Kidney epithelial cell (primary cell): ENCODE results near the genes APBB3, PCDHB2, PCDHB7, PCDHB14, PCDHB15 and PCDHGA8.

GRCh38 chr5:140480445-140481238 is 66.8 kb upstream of the EIF4EBP3 start:
- RAMPAGE, long total RNA, result no peak
- RRBS, result no CpG with 5 or more reads among the region's 3 CpGs

GRCh38 chr5:140528825-140529904 is 18.3 kb upstream of the EIF4EBP3 start:
- RAMPAGE, long total RNA, result no peak
- RRBS, result no CpG with 5 or more reads among the region's 8 CpGs

- RAMPAGE, long total RNA, result no peak
- RRBS, result no CpG with 5 or more reads among the region's 13 CpGs
Measured at GRCh38 chr5:140545951-140547363, 1.0 kb upstream of the EIF4EBP3 start.

- RAMPAGE, long total RNA, result no peak
- RRBS, result no CpG with 5 or more reads among the region's 8 CpGs
Measured at GRCh38 chr5:140550566-140551498, 3.4 kb downstream of the EIF4EBP3 start.

GRCh38 chr5:140556384-140556924 is 819 bp downstream of the SRA1 start:
- RAMPAGE, long total RNA, result no peak
- RRBS, result no CpG with 5 or more reads among the region's 6 CpGs

- RAMPAGE, long total RNA, result start-site peak on the plus strand at chr5:140564825-140564837, 354 and 471 reads in 2 replicates
- RRBS, result under 1% methylated on average over 11 of the region's 73 CpGs
Measured at GRCh38 chr5:140564142-140564921, at the start of gene APBB3. TSS of gene APBB3 (minus strand) at chr5:140564598.

DNA sequence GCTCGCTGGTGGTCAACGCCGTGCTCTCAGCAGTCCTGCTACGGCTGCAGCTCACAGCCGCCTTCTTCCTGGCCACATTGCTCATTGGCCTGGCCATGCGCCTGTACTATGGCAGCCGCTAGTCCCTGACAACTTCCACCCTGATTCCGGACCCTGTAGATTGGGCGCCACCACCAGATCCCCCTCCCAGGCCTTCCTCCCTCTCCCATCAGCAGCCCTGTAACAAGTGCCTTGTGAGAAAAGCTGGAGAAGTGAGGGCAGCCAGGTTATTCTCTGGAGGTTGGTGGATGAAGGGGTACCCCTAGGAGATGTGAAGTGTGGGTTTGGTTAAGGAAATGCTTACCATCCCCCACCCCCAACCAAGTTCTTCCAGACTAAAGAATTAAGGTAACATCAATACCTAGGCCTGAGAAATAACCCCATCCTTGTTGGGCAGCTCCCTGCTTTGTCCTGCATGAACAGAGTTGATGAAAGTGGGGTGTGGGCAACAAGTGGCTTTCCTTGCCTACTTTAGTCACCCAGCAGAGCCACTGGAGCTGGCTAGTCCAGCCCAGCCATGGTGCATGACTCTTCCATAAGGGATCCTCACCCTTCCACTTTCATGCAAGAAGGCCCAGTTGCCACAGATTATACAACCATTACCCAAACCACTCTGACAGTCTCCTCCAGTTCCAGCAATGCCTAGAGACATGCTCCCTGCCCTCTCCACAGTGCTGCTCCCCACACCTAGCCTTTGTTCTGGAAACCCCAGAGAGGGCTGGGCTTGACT is 3.6 kb downstream of the SLC35A4 start:
- RAMPAGE, long total RNA, result no peak
- RRBS, result no CpG with 5 or more reads among the region's 9 CpGs

DNA sequence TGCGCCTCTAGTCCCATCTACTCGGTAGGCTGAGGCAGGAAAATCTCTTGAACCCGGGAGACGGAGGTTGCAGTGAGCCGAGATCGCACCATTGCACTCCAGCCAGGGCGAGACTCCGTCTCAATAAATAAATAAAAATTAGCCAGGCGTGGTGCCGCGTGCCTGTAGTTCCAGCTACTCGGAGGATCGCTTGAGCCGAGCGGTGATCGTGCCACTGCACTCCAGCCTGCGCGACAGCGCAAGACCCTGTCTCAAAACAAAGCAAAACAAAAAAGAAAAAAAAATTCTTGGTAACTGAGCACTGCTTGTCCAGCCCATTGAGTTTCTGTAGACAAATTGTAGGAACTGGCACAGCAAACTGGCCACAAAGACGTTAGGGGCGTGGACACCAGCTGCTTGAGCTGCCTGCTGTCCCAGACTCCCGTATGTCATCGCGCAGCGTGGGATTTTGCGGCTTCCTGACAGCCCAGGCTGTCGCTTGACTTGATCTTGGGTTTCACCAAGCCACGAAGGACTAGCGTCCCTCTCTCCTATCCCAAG is 608 bp upstream of the WDR55 start:
- RAMPAGE, long total RNA, result no peak
- RRBS, result no CpG with 5 or more reads among the region's 29 CpGs

DNA sequence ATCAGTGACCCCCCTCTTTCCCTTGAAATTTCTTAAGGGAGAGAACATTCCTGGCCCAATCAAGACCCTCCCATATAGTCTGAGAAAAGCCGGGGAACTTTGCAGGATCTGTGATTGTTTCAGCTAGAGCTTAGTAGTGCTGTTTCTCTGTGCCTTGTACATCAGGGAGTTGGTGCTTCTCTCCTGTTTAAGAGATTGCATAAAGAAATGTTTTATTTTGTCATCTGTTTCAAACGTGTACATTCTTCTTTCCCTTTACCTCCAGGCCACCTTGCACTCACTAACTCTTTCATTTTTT is 950 bp downstream of the ZMAT2 start:
- RAMPAGE, long total RNA, result no peak
- RRBS, result no CpG with 5 or more reads among the region's 2 CpGs

DNA sequence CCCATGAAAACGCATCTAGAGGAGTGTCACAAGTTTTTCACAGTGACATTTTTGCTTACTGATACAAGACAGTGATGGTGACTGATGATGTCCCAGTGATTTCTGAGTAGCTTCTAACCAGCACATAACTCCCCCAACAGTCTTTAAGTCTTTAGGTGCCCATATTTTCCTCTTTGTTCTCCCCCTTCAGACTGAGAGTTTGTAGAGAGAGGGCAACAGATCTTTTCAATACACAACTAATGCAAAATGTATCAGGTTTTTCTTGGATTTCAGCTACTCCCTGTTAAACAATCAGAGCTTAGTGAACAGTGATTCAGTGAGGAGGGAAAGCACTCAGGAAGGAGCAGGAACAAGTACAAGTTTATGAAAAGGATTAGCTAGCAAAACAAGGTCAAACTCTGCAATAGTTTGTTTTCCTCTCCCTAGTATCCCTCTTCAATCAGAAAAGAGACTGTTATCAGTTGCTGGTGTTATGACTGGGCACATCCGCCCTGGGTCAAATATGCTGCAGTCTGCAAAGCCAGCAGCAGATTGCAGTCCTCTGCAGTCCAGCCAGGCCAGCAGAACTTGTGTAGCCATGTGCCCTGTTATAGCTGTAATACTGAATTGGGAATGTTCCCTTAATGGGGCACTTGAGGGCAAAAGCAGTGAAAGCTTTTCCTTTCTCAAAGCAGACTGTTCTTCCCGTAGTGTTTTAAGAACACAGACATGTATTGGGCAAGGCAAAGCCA is 11.9 kb downstream of the PCDHAC2 start:
- RAMPAGE, long total RNA, result no peak
- RRBS, result no CpG with 5 or more reads among the region's 3 CpGs

DNA sequence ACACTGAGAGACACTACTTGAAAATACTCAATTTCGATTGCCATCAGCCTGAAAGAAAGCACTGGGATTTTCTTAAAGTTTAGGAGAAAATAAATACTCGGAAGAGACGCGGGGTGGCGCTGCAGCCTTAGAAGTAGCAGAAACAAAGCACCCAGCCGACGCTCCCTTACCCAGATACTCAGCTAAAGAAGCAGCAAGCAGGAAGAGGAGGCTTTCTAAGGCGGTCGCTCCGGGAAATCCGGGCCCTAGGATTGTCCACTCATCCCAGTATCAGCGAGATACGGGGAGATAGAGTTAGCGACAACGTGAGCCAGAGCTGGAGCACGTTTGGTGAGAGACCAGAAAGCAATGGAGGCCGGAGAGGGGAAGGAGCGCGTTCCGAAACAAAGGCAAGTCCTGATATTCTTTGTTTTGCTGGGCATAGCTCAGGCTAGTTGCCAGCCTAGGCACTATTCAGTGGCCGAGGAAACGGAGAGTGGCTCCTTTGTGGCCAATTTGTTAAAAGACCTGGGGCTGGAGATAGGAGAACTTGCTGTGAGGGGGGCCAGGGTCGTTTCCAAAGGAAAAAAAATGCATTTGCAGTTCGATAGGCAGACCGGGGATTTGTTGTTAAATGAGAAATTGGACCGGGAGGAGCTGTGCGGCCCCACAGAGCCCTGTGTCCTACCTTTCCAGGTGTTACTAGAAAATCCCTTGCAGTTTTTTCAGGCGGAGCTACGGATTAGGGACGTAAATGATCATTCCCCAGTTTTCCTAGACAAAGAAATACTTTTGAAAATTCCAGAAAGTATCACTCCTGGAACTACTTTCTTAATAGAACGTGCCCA is at the start of gene PCDHB2:
Gene PCDHB2 (plus strand): TSS at position 173 of the 827 bp plus-strand sequence.
- RAMPAGE, long total RNA, result start-site peak on the plus strand centred at position 189 of the sequence, 63 bp wide, 23 and 61 reads in 2 replicates
- RRBS, result no CpG with 5 or more reads among the region's 31 CpGs

- RAMPAGE, long total RNA, result start-site peak on the plus strand at chr5:141172602-141172686, 12 and 25 reads in 2 replicates
- RRBS, result no CpG with 5 or more reads among the region's 16 CpGs
Measured at GRCh38 chr5:141172329-141172958, at the start of gene PCDHB7. TSS of gene PCDHB7 (plus strand) at chr5:141172644.

- RAMPAGE, long total RNA, result no peak
- RRBS, result no CpG with 5 or more reads among the region's 15 CpGs
Measured at GRCh38 chr5:141223067-141223749, at the start of gene PCDHB14. TSS of gene PCDHB14 (plus strand) at chr5:141223343.

DNA sequence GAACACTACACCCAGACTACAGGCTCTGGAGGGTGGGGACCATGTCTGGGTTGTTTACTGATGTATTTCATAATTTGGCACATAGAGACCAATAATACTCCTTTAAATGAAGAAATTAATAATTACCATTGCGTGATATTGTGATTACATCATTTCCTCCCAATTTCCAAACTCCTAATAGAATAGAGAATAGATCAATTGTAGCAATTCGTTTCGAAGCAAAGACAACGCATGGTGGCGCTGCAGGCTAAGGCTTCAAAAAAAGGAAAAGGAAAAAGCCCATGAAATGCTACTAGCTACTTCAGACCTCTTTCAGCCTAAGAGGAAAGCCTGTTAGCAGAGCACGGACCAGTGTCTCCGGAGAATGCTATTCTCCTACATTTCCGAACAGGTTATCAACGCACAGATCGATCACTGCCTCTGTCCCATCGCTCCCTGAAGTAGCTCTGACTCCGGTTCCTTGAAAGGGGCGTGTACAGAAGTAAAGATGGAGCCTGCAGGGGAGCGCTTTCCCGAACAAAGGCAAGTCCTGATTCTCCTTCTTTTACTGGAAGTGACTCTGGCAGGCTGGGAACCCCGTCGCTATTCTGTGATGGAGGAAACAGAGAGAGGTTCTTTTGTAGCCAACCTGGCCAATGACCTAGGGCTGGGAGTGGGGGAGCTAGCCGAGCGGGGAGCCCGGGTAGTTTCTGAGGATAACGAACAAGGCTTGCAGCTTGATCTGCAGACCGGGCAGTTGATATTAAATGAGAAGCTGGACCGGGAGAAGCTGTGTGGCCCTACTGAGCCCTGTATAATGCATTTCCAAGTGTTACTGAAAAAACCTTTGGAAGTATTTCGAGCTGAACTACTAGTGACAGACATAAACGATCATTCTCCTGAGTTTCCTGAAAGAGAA is at the start of gene PCDHB15:
Gene PCDHB15 (plus strand): TSS at position 304 of the 898 bp plus-strand sequence.
- RAMPAGE, long total RNA, result start-site peak on the plus strand centred at position 296 of the sequence, 89 bp wide, 12 and 10 reads in 2 replicates
- RRBS, result 18% methylated on average over 7 of the region's 25 CpGs

- RAMPAGE, long total RNA, result no peak
Measured at GRCh38 chr5:141250796-141251197, 5.6 kb downstream of the PCDHB15 start.

DNA sequence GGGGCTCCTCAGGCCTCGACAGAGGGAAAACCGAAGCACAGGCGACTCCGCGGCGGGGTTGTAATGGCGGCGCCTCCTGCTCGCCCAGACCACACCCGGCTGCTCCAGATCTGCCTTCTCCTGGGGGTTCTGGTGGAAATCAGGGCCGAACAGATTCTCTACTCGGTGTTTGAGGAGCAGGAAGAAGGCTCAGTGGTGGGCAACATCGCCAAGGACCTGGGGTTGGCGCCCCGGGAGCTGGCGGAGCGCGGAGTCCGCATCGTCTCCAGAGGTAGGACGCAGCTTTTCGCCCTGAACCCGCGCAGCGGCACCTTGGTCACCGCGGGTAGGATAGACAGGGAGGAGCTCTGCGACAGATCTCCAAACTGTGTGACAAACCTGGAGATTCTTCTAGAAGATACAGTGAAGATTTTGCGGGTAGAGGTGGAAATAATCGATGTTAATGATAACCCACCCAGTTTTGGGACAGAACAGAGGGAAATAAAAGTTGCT is 363 bp downstream of the PCDHGA4 start:
- RAMPAGE, long total RNA, result no peak
- RRBS, result no CpG with 5 or more reads among the region's 30 CpGs

DNA sequence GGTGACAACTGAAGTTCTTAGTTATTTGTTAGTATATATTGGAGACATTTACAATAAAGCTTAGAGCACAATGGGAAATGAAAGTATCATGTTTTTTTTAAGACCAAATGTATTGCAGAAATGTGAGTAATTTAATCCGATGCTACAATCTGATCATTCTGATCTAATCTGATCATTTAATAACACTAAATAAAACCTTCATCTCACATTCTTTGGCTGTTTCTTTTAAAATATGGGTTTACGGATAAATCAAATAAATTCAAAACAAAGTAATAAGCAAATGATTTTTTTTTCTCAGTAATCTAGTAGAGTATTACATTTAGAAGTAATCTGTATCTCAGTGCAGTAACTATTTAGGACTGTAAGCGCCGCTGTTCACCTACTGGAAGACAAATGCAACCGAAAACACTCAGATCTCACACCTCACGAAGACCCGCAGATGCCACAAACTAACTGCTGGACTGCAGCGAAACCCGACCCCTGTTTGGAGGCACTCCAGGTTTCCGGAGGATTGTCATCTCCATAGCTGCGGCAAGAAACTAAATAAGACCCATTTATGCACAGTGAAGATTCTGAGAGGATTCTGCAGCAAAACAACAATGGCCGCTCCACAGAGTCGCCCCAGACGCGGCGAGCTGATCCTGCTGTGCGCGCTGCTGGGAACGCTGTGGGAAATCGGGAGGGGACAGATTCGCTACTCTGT is at the start of gene PCDHGA8:
Gene PCDHGA8 (plus strand): TSS at position 419 of the 703 bp plus-strand sequence.
- RAMPAGE, long total RNA, result no peak
- RRBS, result no CpG with 5 or more reads among the region's 21 CpGs

GRCh38 chr5:141413582-141414235 is 922 bp downstream of the PCDHGA10 start:
- RAMPAGE, long total RNA, result no peak
- RRBS, result 13% methylated on average over 3 of the region's 26 CpGs

- RAMPAGE, long total RNA, result no peak
- RRBS, result no CpG with 5 or more reads among the region's 4 CpGs
Measured at GRCh38 chr5:141495912-141496530, 7.1 kb downstream of the PCDHGC5 start.

DNA sequence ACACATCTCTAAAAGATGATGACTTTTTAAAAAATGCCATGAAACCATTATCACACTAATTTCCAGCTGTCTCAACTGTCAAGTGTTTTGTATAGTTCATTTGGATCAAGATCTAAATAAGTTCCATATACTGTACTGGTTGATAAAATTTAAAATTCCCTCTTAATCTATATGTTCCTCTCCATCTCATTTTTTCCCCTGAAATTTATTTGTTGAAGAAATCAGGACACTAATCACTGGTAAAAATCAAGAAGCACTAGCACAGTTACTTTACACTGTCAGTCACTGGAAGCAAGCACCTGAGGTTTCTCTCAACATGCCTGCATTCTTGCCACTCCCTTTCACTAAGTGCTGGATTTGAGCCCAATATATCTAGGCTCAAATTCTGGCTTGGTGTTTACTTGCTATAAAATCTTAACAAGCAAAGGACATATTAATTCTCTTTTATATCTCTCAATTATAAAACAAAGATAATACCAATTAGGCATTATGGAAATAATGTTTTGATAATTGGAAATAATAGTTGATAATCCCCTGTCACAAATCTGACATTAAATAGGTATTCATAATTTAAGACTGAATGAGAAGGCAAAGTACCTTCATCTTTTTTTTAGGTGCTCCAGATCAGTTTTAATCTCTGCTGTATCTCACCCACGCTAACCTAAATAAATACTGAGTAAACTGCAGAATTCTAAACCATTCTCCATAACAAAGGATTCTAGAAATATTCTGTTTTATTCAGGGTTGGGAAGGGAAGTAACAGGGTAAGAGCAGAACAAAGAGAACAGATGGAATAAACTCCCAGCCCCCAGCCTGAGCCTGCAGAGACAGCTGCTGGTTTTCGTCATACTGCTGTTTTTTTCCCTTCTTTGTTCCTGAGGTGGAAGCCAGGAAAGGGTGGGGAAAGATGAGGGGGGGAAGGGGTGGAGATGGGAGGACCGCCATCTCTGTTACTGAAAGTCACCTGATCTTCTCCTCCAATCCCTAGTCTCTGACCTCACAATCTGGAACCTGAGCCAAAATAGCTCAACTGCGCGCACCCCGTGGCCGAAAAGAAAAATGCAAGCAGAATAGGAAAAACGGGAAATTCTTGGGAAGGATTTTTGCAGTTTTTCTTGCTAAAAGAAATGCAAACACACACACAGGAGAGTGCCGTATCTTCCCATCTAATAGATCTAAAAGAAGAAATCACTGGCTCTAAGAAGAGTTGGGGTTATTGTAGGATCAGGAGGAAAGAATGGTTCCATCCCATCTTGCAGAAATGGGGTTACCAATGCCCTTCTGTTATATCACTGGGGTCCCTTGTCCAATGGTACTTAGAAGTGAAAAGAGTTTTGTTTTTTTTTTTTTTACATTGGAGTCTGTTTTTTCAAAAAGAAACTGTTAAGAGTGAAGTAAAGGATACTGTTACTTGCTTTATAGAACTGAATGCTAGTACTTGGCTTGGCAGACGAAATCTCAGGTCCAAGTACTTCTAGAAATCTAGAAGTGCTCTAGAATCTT is 58.2 kb downstream of the DIAPH1 start:
- RAMPAGE, long total RNA, result no peak
- RRBS, result no CpG with 5 or more reads among the region's 10 CpGs